Ovary (tissue), 7 donors: ENCODE measurements around the genes IMPDH1 and HILPDA.

- PRO-cap, 7 experiments = no peak in any of the 7 experiments
- RAMPAGE, long total RNA, 2 experiments = no peak in any of the 2 experiments
Observed at GRCh38 chr7:126657607-126658206, 595.0 kb downstream of the GRM8 start.

DNA sequence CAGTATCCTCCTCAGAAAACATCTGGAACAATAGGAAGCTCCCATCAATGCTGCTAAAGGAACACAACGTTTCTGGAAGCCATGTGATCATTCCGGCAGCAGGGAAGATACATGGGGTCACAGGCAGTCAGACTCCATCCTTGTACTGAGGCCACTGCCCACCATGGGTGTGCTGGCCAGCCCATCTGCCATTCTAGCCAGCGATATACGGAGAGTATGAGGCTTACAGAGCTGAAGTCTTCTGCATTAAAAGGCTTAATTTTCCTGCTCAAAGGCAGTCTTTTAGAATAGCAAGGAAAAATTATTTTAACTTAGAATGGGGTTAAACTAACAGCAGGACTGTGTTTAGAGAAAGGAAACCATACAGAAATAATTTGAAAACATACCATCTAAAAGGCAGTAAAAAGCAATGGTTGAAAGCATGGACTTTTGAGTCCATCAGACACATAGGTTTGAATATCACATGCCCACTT, 25.0 kb downstream of the GRM8 start:
- PRO-cap, 7 experiments = peak in 1 of 7 experiments; most common minus-strand start position 203 of the sequence (in 1)
- RAMPAGE, long total RNA, 2 experiments = no peak in any of the 2 experiments

DNA sequence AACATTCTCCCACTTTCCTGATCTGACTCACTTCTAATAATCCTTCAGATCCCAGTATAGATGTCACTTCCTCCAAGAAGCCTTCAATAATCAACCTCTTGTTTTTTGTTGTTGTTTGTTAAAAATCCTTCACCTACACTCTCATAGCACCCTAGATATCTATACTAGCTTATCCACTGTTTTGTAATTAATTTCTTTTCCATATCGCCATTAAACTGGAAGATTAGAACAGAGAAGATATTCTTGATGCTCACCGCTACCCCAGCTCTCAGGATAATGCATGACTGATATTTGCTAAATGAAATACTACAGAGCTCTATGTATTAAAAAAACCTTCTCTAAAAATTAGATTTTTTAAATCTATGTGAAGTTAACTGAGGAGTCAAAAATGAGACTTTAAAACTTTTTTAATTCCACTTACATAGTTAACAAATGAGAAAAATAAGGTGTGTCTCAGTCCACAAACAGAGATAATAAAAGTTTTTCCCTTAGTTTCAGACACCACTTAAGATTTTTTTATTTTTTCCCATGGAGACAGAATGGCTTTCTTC, 12.4 kb downstream of the ZNF800 start:
- PRO-cap, 7 experiments = no peak in any of the 7 experiments
- RAMPAGE, long total RNA, 2 experiments = no peak in any of the 2 experiments

GRCh38 chr7:127972754-127973488, 58.3 kb downstream of the LRRC4 start:
- PRO-cap, 7 experiments = no peak in any of the 7 experiments
- RAMPAGE, long total RNA, 2 experiments = no peak in any of the 2 experiments

DNA sequence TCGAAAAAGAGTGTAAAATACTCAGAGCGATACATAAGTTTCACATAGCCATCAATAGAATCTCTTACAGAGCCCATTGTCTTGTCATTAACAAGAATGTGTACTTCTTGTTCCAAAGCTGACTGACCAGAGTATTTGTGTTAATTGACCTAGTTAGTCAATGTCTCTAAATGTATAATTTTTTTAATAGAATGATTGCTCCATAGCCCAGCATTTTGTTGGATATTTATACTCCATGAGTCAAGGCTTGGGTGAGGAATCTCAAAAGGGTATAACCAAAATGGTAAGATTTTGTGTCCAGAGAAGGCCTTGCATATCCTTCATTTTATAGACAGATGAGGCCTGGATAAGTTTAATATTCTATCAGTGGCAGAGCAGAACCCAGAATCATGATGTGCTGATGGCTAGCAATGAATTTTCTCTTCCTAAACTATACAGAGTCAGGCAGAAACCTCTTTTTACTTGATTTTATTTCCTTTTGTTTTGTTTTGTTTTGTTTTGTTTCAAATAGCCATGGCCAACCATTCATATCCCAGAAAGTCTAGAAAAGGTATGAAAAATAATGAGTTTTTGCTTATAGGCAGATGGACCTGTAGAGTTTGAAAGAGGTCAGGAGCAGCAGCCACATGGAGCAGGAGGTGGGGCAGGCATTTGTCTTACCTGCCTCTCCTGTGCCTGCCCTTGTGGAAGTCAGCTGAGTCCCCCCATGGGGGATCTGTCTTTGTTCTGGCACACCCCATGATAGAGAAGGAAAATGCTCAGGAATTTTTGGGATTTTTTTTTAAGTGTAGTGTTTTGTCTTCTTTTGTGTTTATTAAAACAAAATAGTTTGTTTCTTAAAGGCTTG, 44.9 kb downstream of the LRRC4 start:
- PRO-cap, 7 experiments = no peak in any of the 7 experiments
- RAMPAGE, long total RNA, 2 experiments = no peak in any of the 2 experiments

DNA sequence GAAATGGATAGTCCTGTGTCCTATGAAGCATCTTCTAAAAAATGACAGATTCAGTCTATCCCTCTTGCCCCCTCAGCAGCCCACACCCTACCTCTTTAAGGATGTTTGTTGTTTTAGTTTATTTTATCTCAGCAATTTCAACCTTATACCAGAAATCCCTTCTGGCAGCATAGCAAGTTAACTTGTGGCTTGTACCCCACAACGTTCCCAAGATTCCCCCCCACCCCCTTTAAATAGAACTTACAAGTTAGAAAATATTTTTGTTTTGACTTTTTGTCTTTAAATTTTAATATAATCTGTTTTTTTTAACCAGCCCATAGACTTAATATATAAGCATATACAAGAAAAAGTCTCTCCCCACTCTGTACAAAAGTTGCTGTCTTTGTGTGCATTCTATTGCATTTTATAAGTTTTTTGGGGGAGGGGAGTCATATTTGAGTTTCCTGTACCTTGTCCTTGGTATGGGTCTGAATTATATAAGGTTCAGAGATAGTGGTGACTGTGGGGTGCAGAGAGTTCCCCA, 2.9 kb downstream of the LRRC4 start:
- PRO-cap, 7 experiments = no peak in any of the 7 experiments
- RAMPAGE, long total RNA, 2 experiments = no peak in any of the 2 experiments

DNA sequence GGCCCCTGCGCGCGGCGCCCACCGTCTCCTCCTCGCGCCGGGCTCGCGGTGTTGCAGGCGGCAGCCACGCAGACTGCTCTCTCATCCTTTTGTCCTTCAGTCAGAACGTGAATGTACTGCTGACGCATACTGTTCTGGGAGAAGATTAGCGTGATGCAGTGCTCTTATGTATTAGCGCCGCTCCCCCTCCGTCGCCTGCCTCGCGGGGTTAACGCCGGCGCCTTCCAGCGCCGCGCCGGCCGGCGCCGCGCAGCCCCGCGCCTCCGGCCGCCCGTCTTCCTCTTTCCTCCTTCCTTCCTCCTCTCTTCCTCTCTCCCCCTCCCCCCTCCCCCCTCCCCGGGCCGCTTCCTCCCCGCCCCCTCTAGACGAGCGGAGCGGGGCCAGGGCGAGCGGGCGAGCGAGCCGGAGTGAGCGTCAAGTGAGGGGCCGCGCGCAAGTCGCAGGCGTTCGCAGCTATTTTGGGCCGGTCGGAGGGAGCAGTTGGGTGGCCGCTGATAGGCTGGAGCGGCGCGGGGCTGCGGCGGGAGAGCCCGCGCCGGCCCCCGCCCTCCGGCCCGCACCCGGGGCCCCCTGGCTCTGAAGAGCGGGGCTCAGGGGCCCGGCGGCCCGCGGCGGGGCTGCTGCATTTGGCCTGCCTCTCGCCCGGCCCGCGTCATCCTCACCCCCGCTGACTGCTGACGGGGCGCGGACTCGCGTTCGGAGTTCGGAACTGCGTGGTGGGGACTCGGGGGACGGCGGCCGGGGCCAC, 930 bp upstream of the LRRC4 start:
- PRO-cap, 7 experiments = peak in 7 of 7 experiments; most common plus-strand start position 364 of the sequence (in 6); most common minus-strand start position 420 of the sequence (in 6)
- RAMPAGE, long total RNA, 2 experiments = no peak in any of the 2 experiments

- PRO-cap, 7 experiments = peak in 1 of 7 experiments; most common plus-strand start chr7:128032864 (in 1); most common minus-strand start chr7:128032781 (in 1)
- RAMPAGE, long total RNA, 2 experiments = no peak in any of the 2 experiments
Observed at GRCh38 chr7:128032741-128033274, 1.6 kb upstream of the LRRC4 start.

DNA sequence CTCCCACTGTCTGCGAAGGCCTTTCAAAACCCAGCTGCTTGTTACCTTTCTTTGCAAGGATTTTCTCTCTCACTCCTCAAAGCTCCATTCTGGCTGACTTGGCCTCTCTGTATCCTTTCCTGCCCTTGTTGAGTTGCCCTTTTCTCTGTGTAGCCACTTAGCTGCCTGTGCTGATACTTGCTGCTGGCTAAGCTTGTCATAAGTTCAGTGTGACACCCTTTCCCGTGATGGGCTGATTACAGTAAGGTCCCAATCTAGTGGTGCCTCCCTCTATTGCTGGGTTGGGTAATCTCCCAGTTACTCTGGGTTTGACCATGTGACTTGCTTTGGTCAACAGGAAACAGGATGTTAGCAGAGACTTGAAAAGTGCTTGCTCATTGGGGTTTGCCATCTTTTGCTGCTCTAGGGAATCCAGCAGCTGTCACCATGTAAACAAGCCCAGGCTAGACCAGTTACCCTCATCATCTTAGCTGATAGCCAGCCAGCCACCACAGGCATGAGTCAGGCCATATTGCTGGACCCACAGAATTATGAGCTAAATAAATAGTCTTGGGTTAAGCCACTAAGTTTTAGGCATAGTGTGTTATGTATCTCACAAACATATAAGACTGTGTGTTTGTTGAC, 4.2 kb upstream of the LEP start:
- PRO-cap, 7 experiments = no peak in any of the 7 experiments
- RAMPAGE, long total RNA, 2 experiments = no peak in any of the 2 experiments

- PRO-cap, 7 experiments = no peak in any of the 7 experiments
- RAMPAGE, long total RNA, 2 experiments = no peak in any of the 2 experiments
Observed at GRCh38 chr7:128400224-128400723, 9.5 kb downstream of the IMPDH1 start.

DNA sequence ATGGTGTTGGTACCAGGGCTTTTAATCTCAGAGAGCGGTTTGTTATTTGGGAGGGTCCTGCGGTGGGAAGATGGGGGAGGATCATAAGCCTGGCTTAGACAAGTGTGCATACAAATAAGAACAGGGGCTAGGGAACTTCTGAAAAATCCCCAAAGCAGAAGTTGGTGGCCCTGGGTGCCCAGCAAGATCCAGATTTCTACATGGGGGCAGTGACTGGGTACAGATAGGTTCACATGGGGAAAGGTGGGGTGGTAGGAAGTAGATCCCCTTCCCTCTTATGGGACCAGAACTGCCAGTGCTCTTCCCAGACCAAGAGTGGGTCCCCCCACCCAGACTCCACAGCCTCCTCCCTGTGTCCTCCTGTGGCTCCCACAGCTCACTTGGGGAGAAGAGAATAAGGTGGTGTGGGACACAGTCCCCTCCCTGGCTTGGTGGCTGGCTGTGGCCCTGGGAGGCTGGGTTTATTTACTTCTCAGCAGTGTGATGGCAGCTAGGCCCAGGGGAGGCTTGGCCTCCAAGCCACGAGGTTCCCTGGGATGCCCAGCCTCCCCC, 2.9 kb downstream of the IMPDH1 start:
- PRO-cap, 7 experiments = no peak in any of the 7 experiments
- RAMPAGE, long total RNA, 2 experiments = no peak in any of the 2 experiments

DNA sequence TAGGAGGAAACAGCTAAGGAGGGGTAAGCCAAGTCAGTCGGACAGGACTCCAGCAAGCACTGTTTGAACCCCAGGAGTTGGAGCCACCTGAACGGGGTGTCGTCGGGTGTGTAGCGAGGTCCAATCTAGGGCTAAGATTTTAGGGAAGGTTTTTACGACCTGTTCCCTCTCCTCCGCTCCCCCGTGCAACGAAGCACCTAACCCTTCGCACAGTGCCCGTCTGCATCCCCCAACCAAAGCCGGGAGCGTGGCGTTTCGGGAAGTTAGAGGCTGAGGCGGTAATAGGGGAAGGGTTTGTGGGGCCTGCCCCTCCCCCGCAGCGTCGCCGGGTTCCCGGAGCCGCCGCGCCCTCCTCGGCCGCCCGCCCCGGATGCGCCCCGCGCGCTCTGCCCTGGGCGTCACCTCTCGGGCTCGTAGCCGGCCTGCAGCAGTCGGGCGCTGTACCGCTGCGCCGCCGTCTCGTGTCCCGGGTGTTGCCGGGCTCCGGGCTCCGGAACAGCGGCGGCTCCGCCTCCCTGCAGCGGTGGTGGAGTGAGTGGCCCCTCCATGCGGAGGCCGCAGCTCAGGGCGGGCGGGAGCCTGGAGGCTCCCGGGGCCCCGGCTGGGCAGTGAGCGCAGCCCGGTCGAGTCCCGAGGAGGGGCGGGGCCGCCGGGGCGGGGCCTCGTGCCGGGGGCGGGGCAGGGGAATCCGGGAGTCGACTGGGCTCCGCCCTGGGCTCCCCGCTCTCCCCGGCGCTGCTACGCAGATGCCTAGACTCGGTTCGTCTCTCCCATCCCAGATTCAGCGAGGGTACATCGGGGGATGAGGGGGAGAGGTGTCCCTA, at the start of gene IMPDH1:
Gene IMPDH1 (minus strand): TSS at position 629 of the 824 bp plus-strand sequence.
- PRO-cap, 7 experiments = peak in 7 of 7 experiments; most common plus-strand start position 723 of the sequence (in 4); most common minus-strand start position 610 of the sequence (in 7)
- RAMPAGE, long total RNA, 2 experiments = start-site peak on the plus strand in 1 of 2 experiments, centred at position 751 of the sequence, 14 reads per replicate; start-site peak on the minus strand in 1 of 2 experiments, centred at position 592 of the sequence, 34 reads per replicate

- PRO-cap, 7 experiments = no peak in any of the 7 experiments
- RAMPAGE, long total RNA, 2 experiments = no peak in any of the 2 experiments
Observed at GRCh38 chr7:128443799-128444804, 11.6 kb upstream of the HILPDA start.

DNA sequence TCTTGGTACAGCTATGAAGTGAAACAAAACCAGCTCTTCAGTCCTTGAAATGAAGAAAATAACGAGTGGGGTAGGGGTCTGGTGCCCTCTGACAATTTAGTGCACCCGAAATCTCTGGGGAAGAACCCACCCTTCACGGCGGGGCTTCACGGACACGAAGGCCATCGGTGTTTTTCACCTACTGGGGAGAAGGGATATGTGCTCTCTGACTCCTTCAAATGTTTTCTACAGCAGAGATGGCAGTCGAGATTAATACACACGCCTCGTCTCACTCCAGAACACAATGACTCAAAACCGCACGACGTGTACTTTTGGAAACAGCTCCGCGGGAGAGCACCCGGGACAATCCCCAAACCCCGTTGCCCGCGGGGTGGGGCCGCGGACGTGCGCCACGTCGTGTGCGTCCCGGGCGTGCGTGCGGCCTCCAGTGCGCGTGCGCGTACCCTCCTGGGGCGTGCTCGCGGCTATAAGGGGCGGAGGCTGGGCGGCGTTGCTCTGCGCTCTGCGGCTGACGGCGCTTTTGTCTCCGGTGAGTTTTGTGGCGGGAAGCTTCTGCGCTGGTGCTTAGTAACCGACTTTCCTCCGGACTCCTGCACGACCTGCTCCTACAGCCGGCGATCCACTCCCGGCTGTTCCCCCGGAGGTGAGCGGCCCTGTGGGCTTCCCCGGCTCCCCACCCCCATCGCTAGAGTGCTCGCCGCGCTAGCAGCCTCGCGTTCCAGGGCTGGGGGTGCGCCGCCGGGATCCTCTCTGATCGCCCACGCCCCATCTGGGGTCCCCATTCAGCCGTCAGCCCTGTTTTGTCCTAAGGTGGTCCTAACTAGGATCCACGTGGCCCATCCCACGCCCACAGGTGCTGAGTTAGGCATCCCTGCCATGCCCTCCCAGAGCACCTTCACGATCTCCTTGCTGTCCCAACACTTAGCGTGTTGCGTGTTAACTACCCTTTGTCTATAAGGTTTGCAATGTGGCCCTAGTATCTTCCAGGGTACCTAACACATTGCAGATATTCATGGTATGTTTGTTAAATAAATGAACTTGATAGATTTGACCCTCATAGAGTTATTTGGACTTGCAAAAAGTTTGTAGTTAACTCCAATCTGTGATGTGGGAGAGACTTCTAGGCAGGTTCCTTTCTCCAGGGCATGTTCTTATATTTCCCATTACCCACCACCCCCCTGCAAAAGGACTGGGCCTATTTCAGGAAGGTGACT, at the start of gene HILPDA:
Gene HILPDA (plus strand): TSS at position 498 of the 1,214 bp plus-strand sequence.
- PRO-cap, 7 experiments = peak in 7 of 7 experiments; most common plus-strand start position 523 of the sequence (in 7); most common minus-strand start position 285 of the sequence (in 7)
- RAMPAGE, long total RNA, 2 experiments = start-site peak on the plus strand in 1 of 2 experiments, centred at position 509 of the sequence, 369 reads per replicate; start-site peak on the minus strand in 1 of 2 experiments, centred at position 332 of the sequence, 6 reads per replicate

GRCh38 chr7:128530276-128531287, 54.0 kb downstream of the METTL2B start:
- PRO-cap, 7 experiments = peak in 7 of 7 experiments; most common plus-strand start chr7:128530734 (in 4); most common minus-strand start chr7:128531081 (in 4)
- RAMPAGE, long total RNA, 2 experiments = no peak in any of the 2 experiments

DNA sequence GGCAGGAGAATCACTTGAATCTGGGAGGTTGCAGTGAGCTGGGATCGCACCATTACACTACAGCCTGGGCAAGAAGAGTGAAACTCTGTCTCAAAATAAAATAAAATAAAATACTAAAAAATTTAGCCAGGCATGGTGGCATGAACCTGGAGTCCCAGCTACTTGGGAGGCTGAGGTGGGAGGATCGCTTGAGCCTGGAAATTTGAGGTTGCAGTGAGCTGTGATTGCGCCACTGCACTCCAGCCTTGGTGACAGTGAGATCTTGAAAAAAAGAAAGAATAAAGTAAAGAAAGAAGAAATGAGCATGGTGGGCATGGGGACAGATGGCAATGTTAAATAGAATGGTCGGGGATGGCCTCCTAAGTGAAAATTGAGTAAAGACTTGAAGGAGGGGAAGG, 26.4 kb upstream of the GARIN1A start:
- PRO-cap, 7 experiments = no peak in any of the 7 experiments
- RAMPAGE, long total RNA, 2 experiments = no peak in any of the 2 experiments

- PRO-cap, 7 experiments = no peak in any of the 7 experiments
- RAMPAGE, long total RNA, 2 experiments = no peak in any of the 2 experiments
Observed at GRCh38 chr7:128659402-128660549, 12.3 kb upstream of the GARIN1A start.

DNA sequence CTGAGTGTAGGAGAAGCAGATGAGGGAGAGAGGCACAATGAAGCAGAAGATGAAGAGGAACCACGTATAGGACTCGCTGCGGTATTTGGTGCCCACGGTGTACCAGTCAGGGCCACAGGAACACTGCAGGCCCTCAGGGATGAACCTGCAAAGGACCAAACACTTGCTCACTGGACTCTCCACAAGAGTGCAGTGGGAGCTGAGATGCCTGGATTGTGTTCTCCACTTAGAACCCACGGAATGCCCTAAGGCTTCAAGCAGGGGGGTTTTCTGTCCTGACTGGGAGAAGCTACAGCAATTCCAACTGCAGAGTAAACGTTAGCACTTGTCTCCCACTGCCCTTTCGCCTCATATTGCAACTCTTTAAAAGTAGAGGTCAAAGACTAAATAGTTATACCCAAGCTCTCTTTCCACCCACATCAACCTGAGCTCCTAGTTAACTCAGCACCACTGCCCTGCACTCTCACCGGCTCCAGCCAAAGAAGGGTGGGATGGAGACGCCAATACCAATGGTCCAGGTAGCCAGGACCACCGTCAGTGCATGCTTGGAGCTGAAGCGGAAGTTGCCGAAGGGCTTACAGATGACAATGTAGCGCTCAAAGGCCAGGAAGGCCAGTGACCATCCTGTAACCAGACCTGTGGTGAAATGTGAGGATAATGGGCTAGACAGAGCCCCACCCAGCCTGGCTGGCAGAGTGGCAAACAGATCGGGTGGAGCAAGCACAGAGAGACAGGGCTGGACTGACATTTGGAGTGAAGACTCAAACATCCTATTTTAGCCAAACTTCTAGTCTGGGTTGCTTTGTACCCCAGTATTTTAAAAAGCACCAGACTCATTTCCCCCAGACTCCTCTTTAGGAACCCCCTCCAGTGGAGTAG, 836 bp downstream of the OPN1SW start:
- PRO-cap, 7 experiments = no peak in any of the 7 experiments
- RAMPAGE, long total RNA, 2 experiments = no peak in any of the 2 experiments

GRCh38 chr7:128827904-128828715, 2.1 kb upstream of the FLNC start:
- PRO-cap, 7 experiments = no peak in any of the 7 experiments
- RAMPAGE, long total RNA, 2 experiments = no peak in any of the 2 experiments

DNA sequence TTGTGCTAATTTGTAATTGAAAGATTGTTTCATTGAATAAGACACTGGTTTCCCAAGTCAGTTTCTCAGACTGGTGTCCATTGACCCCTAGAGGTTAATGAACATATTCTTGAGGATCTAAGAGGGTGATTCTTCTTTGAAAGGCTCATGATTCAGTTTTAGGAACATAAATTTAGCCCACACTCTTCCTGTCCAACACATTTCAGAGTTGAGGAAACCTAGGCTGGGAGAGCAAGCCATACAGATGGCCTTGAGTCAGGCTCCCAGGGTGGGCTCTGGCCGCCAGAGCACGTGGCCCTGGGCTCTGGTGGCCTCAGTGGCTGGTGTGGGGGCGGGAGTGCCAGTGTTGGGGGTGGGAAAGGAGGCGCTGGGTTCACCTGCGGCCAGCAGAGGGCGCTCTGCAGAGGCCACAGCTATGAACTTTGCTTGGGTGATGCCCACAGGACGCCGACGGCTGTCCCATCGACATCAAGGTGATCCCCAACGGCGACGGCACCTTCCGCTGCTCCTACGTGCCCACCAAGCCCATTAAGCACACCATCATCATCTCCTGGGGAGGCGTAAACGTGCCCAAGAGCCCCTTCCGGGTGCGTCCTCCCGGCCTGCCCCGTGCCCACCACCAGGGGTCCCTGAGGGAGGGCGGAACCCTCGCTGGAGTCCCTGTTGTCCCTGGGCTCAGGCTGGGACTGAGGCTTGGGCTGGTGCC, 11.7 kb downstream of the FLNC start:
- PRO-cap, 7 experiments = no peak in any of the 7 experiments
- RAMPAGE, long total RNA, 2 experiments = no peak in any of the 2 experiments